Jurkat, Clone E6-1 (cell line): Measurements from ENCODE around the genes VCX2, VCX3B, FAM9B and MID1.

DNA sequence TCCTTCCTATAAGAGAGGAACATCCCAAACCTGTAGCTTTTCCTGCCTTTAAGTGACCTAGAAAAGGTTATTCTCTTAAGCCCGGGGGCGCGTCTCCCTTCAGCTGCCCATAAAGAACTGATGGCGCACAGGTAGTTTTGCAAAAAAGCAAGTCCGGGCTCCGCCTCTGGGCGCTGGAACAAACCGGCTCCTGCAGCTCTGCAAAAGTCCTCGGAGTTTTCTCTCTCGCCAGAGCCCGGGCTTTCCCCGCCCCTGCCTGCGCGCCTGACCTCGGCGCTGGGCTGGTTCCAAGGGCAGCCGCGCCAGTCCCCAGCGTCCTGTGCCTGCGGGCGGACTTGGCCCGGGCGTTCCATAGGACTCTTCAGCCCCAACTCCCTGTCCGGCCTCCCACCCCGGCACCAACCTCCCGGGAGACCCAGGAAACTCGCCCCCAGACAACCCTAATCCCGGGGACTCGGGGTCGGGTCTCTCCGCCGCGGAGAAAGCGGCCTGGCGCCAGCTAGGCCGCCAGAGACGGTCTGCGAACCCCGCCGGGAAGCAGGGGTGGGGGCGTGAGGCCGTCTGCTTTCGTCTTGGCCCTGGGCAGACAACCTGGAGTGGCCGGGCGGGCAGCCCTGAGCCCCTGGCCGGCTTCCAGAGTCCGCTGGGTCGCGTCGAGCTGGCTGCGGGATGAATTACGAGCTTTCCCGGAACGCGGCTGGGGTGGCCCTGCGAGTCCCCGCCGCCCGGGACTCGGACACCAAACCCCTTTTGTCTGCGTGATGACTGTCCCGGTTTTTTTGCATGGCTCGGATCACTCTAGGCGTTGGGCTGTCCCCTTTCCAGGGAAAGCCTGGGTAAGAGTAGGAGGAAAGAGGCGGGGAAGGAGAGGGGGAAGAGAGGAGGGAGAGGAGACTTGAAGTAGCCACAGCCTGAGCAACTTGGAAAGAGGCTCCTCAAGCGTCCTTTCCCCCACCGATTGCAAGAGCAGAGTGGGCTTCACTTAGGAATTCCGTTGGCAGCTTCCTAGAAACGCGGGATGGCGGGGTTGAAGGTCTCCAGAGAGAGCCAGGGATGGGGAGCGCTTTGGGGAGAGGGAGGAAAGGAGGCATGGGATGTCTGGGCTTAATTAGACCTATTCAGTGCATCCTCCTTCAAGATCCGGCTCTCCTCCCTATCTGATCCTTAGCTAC, 907 bp downstream of the MXRA5 start:
- RRBS, result 71% methylated on average over 33 of the region's 73 CpGs

DNA sequence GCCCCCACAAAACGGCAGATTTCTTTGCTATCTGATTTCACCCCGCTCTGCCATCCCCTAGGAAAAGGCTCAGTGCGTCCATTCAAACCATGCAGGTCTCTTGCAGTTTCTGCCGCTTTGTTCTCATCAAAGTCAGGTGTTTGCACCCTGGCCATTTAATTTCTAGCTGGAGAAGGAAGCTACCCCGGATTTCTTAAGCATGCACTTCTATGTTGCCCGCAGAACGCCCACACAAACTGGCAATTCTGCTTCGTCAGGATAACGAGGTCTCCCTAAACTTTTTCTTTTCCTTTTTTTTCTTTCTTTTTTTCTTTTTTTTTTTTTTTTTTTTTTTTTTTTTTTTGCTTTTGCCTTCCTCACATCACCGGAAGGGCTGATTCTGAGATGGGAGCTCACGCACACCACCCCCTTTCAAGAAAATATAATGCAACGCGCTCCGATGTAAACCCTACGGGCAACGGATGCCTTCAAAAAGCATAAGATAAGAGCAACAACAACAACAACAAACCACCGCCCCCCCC, 3.2 kb downstream of the NLGN4X start:
- RRBS, result no CpG with 5 or more reads among the region's 17 CpGs

DNA sequence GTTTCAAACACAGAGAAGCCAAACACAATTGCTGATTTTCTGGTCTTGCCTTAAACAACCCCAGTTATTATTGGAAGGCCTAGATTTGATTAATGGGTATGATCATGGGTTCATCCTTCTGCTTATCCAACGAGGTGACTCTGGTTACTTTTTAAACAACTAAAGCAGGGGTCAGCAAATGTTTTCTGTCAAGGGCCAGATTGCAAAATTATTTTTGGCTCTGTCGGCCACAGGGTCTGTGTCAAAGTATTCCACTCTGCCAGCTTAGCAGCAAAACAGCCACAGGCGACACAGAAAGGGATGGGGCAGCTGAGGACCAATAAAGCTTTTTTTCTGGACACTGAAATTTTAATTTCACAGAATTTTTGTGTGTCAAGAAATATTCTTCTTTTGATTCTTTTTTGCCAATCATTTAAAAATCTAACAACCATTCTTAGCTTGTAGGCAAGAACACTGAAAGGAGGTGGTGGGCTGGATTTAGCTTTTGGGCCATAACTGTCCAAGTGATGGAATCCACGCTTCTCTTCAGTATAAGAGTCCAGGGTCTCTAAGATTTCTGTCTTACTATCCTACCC, 249.0 kb upstream of the STS start:
- RRBS, result no CpG with 5 or more reads among the region's 4 CpGs

- RRBS, result no CpG with 5 or more reads among the region's 6 CpGs
Observed at GRCh38 chrX:6931535-6931987, 216.0 kb upstream of the STS start.

DNA sequence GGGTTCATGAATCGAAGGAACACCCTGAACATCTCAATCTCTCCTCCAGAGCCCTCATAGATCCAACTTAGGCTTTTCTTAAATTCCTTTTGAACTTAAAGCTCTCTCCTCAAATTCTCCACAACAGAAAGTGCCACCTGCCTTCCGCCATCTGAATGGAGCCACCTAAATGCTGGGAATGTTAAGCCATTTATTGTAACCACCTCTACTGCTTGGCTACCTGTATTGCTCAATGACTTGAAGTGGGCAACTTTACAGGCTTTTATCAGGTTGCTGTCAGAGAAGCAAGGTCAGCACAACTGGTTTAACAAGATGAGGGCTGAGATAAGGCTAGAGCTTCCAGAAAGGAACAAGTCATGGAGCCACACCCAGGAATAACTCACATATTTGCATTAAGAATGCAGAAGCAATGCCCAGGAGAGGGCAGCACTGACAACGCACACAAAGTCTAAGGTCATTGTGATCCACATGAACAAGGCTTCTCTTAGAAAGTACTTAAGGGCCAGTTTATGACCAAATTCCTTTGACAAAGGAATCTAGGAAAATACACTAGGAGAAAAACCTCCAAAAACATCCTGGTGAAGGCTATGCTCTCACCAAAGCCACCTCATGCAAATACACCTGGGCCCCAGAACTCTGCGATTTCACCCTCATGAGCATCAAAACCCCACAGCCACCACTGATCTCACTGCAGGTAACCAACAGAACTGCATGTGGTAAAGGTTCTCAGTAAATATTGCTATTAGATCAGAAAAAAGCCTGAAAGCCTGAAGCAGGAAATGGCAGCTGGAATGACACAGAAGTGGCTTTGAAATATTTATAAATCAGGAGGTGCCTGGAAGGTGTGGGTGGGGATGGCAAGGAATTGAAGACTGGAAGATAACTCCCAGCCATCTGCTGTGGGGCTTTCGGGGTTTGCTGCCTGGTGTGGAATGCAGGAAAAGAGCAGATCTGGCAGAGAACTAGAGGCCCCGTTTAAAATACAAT, 15.0 kb upstream of the STS start:
- RRBS, result no CpG with 5 or more reads among the region's 6 CpGs

GRCh38 chrX:7709921-7710334, 133.0 kb upstream of the VCX start:
- RRBS, result no CpG with 5 or more reads among the region's 7 CpGs

GRCh38 chrX:8171211-8171613, at the start of gene VCX2:
Gene VCX2 (minus strand): TSS chrX:8171267.
- RRBS, result no CpG with 5 or more reads among the region's 3 CpGs

GRCh38 chrX:8464535-8465028, at the start of gene VCX3B:
Gene VCX3B (plus strand): TSS chrX:8464830.
- RRBS, result no CpG with 5 or more reads among the region's 5 CpGs

DNA sequence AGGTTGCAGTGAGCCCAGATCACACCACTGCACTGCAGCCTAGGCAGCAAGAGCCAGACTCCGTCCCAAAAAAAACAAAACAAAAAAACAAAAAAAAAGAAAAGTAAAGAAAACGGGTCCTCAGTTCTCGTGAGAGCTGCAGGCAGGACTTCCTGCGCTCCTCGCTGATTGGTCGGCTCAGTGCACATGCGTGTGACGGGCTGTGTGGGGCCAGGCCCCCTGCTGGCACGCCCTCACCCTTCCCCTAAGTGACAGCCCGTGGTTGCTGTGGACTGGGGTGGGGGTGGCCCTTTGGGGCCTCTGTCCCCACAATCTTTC, at the start of gene FAM9B:
Gene FAM9B (minus strand): TSS at position 154 of the 318 bp plus-strand sequence.
- RRBS, result no CpG with 5 or more reads among the region's 10 CpGs

DNA sequence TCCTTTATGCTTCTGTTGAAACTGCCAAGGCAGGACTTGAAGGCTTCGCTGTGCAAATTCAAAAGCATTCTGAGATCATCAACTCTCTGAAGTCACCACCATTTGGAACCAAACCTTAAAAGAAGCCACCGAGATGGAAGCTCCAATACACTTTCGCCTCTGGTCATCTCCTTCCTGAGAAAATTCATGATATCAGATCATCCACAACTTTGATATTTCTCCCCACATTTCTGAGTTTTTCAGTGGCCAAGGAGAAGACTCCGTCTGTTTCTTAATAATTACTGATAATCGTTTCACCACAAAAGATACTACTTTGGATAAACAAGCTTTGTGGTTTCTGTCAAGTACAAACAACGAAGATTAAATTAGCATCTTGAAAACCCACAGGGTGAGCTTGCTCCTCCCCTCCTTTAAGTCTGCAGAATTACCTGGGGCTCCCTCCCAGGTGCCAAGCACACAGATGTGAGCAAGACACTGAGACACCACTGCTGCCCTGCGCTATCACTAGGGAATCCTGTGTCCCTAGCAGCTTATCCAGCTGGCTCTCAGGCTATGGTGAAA, 125.0 kb upstream of the TBL1X start:
- RRBS, result no CpG with 5 or more reads among the region's 7 CpGs

- RRBS, result 80% methylated on average over 1 of the region's 9 CpGs
Observed at GRCh38 chrX:9906953-9907385, 60.2 kb upstream of the CLDN34 start.

GRCh38 chrX:10014455-10015413, 47.6 kb downstream of the CLDN34 start:
- RRBS, result 2% methylated on average over 48 of the region's 121 CpGs

DNA sequence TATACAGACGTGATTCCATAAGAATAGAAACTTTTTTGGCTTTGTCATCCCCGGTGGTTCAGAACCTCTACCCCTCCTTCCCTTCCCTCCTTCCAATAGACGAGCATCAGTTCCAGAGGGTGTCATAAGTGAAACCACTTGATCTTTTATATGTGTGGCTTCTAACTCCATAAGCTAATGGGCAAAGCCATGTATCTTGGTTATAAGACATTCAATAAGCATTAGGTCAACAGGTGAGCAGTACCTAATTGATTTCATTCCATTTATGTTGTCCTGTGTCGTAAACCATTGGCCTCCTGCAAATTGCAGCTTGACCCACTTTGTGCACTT, 58.0 kb upstream of the CLCN4 start:
- RRBS, result no CpG with 5 or more reads among the region's 4 CpGs

GRCh38 chrX:10105089-10105882, 51.5 kb upstream of the CLCN4 start:
- RRBS, result no CpG with 5 or more reads among the region's 11 CpGs

GRCh38 chrX:10482942-10483686, 137.3 kb downstream of the MID1 start:
- RRBS, result no CpG with 5 or more reads among the region's 9 CpGs

DNA sequence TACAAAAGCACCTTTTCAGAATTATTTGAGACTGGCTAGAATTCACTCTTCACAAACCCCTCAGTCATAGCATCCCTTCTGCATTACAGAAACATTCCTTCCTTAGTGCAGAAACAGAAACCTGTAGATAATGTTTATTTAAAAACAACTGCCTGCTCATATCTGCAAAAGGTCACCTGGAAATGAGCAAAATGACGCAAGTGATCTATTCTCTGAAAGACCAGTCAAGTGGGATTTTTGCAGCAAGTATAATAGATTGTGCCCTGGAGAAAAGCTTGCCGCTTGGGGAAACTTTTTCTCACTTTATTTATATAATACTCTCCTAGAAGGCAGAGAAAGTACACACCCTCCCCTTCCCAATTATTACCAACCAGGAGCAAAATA, 41.4 kb downstream of the MID1 start:
- RRBS, result no CpG with 5 or more reads among the region's 2 CpGs

- RRBS, result no CpG with 5 or more reads among the region's 6 CpGs
Observed at GRCh38 chrX:10618930-10619140, 1.6 kb downstream of the MID1 start.

DNA sequence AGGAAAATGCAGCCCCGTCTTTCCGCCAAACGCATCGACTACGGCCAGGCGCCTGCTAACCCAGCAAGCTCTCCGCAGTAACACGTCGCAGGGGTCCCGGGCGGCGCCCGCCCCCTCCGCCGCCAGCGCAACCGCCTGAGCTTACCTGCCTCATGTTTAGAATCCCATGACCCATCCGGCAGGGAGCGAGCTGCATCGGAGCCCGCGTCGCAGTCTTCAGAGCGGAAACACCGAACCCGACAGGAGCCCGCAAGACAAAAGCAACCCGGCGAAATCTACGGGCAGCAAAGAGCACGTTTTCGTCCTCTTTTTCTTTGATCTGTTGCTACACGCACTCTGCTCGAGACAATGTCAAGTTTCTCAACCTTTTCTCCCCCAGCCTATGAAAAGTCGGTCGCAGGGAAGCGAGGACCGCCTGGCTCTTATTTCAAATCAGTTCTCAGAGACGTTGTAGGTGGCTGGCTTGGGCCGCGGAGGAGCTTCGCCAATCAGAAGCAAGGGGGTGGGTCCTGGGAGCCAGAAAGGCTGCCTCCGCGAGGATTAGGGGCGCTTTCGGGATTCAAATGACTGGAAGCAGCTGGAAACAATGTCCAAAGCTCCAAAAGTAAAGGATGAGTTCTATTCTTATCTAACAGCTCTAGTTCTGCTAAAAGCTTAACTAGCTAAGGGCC, at the start of gene MID1:
Gene MID1 (minus strand): TSS at position 441 of the 671 bp plus-strand sequence.
- RRBS, result under 1% methylated on average over 16 of the region's 46 CpGs

GRCh38 chrX:10677318-10677827, 57.0 kb upstream of the MID1 start:
- RRBS, result no CpG with 5 or more reads among the region's 6 CpGs

- RRBS, result no CpG with 5 or more reads among the region's 3 CpGs
Observed at GRCh38 chrX:10681249-10681585, 60.8 kb upstream of the MID1 start.